Umbilical cord (tissue), 2 donors: ENCODE measurements around the genes PLEKHA5 and PDE3A.

GRCh38 chr12:15698145-15698830 is 90.9 kb downstream of the EPS8 start:
- RAMPAGE, long total RNA, result no peak

DNA sequence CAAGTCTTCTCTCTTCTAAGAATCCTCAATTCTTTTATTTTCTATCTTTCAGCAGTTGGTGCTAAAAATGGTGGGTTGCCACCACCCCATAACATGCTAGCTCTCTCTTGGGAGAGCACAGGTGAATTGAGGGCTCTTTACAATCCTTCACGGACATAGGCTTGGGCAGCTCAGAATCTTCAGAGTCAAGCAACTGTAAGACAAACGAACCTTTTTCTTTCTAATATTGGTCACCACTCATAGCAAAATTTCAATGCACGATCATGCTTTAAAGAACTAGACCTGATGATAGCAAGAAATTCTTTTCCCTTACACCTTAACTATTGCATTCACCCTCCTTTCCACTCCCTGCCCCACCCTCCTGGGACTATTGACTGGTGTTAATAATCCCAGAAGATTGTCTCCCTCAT is 43.0 kb upstream of the EPS8 start:
- RAMPAGE, long total RNA, result no peak

- RAMPAGE, long total RNA, result no peak
These were observed 29.9 kb upstream of the STRAP start for GRCh38 chr12:15852362-15852561.

DNA sequence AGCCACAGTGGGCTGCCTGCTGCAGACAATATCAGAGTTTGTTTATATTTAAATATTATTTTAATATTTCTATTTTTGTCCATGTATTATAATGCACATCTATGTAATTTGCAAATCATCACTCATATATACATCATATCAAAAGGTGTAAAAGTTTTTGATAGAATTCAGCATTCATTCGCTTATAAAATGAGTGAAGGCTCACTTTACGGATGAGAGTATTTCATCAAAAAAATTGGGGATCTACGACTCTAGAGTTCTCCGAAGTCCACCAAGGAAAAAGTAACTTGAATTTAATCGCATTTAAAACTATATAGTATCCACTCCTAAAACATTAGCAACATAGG is 790 bp upstream of the STRAP start:
- RAMPAGE, long total RNA, result no peak

DNA sequence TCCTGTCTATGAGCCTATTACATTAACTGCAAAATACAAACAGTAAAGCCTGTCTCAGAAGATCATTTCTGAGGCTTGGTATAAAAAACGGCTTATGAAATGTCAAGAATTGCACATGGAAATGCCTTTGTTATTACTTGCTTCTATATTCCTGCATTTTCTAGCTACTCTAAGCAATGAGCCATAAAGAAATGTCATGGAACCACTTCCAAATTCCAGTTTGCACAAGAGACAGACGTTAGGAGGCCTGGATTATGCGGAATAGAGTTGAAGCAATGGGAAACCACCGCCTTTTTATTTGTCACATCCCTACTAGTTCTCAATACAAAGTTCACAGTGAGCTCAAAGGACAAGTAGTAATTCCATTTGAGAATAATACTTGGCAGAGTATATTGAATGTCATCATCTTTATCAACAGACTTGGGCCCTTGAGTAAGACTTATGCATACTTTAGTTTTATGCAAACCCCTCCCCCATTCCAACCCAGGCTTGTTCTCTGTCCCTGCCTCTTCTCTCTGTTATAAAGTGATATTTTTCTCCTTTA is 3.6 kb upstream of the SLC15A5 start:
- RAMPAGE, long total RNA, result no peak

GRCh38 chr12:16346795-16347267 is 614 bp upstream of the MGST1 start:
- RAMPAGE, long total RNA, result no peak

DNA sequence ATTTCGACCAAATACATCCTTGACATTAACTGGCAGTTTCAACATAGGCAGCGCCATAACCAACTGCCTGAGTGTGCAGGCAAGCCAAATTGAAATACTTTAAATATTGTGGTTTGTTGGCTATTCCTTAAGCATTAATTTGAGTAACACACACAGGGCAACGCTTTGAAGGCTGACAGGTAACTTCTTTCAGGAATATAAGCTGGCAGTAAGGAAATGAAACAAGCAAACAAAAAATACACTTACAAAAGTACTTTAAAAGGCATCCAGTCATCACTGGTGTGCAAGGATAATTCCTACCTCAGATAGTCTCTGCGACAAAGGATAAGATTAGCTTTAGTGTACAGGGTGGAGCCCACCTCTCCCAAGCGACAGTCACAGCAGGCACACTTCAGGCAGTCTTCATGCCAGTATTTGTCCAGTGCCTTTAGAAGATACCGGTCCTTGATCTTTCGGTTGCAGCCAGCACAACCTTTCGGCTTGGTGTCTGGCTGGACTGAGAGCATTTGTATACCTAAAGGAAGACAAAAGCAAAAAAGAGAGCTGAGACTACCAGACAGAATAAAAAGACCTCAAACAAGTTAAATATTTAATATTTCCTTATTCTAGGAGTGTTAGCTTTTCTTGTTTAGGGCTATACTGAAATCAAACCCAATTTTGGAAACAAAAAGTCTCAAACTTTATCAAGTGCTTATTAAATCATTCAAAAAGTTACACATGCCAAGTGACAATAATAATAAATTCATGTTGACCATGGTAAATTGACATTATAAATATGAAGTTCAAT is 5.4 kb downstream of the LMO3 start:
- RAMPAGE, long total RNA, result no peak

- RAMPAGE, long total RNA, result no peak
These were observed 3.6 kb downstream of the LMO3 start for GRCh38 chr12:16602327-16602837.

DNA sequence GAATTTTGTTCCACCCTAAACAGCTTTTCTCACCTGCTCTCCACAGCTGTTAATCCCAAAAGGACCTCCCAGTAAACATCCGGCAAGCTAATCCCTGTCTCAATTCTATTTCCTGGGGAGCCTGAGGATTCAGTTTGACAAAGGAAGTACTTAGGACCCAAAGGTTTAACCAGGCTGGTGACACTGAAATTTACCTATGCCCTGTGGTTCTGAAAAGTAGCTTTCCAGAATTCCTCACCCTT is 15.0 kb downstream of the CAPZA3 start:
- RAMPAGE, long total RNA, result no peak

GRCh38 chr12:18951052-18951706 is 178.4 kb upstream of the PLEKHA5 start:
- RAMPAGE, long total RNA, result no peak

GRCh38 chr12:19129105-19130310 is at the start of gene PLEKHA5:
TSS of gene PLEKHA5 (plus strand) at chr12:19129733.
- RAMPAGE, long total RNA, result start-site peak on the plus strand at chr12:19129748-19129797, 70 and 84 reads in 2 replicates

DNA sequence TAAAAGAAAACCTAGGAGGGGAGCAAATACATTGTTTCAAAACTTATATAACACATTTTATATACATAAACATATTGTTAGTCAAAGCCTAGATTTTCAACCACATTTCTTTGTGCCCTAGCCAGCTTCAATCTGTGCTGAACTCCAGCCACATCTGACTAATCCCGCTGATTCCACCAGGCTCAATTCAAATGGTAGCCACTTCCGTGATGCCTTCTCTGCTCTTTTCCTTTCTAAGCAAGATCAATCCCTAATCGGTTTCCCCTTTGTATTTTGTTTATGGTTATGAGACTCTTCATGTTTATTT is 110.0 kb downstream of the PLEKHA5 start:
- RAMPAGE, long total RNA, result no peak

DNA sequence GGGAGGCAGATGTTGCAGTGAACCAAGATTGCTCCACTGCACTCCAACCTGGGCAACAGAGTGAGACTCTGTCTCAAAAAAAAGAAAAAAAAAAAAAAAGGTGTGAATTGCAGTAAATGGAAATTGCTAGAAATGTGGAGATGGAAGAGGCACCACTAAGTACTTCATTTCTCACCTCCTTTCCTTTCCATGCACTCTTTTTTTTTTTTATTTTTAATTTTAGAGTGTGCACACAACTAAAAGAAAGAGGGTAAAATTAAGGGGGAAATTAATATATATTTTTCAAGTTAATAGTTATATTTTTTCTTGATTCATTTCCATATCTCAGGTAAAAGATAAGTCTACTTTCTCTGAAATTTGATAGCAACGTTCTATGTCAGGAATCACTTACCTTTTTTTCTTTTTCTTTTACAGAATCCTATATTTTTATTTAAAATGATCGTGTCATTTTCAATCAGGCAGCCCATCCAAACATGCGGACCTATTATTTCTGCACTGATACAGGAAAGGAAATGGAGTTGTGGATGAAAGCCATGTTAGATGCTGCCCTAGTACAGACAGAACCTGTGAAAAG is 139.9 kb downstream of the PLEKHA5 start:
- RAMPAGE, long total RNA, result no peak

GRCh38 chr12:19306148-19306706 is 133.1 kb upstream of the AEBP2 start:
- RAMPAGE, long total RNA, result no peak

DNA sequence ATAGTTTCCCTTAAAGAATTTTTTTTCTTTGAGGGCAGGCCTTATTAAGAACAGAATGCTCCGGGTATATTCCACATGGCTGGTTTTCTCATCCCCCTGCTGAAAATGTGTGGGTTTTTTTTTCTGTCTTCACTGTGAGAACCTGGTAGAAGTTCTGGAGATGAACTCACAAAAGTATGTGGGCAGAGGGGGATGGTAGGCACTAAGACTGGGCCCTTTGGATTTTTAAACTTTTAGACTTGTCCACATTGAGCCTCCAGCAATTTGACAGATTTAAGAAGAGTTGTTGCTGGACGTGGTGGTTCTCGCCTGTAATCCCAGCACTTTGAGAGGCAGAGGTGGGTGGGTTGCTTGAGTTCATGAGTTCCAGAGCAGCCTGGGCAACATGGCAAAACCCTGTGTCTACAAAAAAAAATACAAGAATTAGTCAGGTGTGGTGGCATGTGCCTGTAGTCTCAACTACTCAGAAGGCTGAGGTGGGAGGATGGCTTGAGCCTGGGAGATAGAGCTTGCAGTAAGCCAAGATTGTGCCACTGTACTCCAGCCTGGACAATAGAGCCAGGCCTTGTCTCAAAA is 93.4 kb downstream of the AEBP2 start:
- RAMPAGE, long total RNA, result no peak

DNA sequence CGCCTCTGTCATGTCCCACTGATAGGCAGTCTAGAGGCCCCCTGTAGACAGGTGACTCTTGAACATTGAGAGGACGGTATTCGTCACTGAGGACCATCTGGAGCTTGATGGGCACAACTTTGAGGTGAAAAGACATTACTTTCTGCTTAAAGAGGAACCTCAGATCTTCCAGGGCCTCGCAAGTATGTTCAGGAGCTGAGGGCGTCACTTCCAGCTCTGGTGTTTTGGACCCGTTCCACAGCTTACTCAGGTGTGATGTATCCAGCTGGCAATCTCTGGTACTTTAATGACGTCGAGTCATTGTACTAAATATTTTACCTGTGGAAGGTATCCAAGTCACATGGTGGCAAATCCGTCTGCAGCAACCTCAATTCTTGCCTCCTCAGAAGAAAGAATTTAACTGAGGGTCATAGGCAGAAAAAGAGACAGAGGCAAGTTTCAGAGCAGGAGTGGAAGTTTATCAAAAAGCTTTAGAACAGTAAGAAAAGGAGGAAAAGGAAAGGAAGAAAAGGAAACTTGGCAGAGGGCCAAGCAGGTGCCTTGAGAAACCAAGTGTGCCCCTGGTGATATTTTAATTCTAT is 250.5 kb downstream of the AEBP2 start:
- RAMPAGE, long total RNA, result no peak

DNA sequence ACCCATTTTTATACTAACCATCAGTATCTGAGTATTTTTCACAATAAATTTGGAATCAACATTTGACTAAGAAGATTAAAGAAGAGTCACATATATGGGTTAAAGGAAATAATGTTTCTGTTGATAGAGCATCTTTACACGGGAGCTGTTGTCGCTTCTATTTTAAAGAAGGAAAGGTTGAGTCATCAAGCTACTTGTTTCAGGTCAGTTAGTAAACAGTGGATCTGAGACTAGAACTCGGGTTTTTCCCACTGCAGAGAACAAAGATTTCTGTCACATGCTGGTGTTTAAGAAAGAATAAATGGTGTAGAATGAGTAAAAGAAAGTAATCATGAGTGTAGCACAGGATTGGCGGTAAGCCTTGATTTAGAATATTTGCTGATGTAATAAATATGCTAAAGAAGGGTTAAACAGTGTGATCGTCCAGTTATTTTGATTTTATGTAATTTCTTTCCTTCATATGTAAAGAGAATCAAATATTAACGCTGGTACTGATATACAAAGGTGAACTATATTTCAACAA is 455.5 kb downstream of the AEBP2 start:
- RAMPAGE, long total RNA, result no peak

DNA sequence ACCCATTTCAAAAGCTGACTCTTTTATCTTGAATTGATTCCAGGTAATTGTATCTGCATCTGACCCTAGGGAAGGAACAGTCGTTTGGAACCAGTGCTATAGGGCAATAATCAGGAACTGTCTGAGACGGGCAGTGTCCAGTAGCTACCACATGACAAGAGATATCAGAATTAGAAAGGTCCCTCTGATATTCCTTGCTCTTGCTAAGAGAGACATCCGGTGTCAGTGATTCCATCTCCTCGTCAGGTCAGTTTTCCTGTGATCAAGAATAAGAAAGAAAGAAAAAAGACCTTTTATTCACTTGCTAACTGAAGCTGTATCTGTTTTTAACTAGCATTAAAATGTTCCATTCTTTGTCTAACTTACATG is 47.7 kb upstream of the PDE3A start:
- RAMPAGE, long total RNA, result no peak

DNA sequence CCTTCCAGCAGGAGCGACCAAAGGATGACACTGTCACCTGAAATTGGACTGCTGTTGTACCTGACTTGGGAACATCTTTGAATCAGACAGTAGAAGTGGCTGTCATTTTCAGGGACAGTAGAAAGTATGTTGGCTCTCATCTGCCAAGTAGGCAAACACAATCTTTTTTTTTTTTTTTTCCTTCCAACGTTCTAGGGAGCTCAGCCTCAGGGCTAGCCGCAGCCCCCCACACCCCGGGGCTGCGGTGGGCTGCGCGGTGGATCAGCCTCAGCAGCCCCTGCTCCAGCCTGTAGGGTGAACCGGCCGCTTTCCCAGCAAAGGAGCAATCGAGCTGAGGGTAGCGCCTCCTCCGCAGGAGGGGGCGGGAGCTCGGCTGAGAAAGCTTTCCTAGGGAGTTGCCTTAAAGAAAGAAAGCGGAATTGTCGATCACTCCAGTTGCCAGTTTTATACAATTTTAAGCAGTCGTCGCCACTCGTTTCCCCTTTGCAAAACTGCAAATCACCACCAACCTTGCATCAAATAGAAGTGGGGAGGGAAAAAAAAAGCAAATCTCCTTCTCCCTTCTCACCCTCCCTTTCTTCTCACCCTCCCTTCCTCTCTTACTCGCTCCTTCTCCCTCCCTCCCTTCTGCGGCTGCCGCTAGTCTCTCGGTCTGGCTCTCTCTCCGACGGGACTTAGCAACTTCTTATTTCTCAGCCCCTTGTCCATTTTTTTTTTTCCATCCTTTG is at the start of gene PDE3A:
TSS of gene PDE3A (plus strand) at position 639 of the 728 bp plus-strand sequence.
- RAMPAGE, long total RNA, result no peak

DNA sequence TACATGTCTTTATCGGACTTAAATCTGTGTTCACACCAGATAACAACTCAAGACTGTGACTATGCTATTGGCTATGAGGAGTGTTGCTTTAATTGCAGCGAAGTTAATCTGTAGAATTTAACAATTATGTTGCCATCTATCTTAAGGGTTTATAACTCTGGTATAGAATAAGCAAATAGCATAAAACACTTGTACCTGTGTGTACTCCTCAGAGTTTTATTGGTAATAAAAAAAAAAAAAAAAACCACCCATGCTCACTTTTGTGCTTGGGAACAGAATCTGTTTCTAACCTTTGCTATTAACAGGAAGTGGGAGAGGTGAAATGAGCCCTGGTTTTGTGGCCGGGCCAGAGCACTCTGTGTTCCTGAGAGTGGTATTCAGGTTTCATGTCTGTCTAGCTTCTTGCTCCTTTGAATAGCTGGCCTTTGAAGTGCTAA is 53.1 kb downstream of the PDE3A start:
- RAMPAGE, long total RNA, result no peak